A549 (cell line): Measurements from ENCODE around the genes GIT2, ANKRD13A and PPTC7.

DNA sequence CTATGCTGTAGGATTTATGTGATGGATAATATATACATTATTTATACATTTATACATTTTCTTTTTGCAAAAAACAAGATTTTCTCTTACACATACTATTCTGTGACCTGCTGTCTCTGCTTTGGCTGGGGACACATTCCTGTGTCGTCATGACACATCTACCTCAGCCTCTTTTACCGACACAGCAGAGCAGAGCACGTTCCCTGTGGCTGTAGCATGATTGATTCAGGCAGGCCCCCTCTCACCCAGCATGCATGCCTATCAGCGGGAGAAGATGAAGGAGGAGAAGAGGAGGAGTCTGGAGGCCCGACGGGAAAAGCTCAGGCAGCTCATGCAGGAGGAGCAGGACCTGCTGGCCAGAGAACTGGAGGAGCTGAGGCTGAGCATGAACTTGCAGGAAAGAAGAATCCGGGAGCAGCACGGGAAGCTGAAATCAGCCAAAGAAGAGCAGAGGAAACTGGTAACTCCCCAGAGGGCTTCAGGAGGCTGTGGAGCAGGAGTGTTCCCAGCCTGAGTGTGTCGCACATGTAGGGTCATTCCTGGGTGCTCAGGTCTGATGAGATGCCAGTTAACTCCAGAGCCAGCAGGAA is 3.7 kb downstream of the TCHP start:
- PRO-cap, result no peak
CAGE:
- cytosol, long polyA plus RNA, result no peak
- long polyA plus RNA, result no peak
- nucleus, long polyA plus RNA, result no peak

DNA sequence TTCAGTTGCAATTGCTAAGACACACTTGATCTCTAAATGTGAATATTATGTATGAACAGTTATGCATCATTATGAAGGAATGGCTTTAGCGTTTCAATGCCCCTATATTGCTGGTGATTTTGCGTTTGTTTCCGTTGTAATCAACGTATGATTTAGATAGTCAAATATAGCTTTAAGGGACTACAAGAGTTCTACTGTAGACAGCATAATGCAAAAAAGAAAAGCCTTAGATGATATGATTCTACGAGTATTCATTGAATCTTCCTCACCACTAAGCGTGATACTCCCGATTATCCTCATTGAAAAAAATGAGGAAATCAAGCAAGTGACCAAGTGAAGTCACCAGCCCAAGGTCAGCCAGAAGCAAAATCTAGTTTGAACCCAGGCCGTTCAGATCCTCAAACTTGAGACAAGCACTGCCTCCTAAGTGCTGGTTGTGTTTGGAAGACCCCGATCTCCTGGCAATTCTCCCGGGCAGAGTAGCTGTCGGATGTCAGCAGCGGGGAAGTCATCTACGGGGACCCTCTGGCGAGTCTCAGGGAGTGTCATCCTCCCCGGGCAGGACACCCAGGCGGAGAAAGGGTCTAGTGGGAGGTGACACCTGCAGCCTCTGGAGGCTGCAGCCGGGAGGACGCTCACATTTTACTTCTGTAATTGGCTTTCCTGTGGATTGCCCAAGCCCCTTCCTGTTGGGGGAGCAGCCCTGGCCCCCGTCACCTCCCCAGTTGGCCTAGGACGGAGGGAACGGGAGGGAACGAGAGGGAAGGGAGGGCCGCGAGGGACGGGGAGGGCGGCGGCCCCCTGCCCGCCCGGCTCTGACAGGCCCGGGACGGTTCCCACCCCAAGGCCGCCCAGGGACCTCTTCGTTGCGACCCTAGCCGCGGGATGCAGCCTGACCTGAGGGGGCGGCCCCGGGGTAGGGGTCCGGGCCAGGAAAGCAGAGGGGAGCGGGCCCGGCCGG is 686 bp downstream of the GIT2 start:
- PRO-cap, result no peak
CAGE:
- cytosol, long polyA plus RNA, result no peak
- long polyA plus RNA, result no peak
- nucleus, long polyA plus RNA, result no peak

DNA sequence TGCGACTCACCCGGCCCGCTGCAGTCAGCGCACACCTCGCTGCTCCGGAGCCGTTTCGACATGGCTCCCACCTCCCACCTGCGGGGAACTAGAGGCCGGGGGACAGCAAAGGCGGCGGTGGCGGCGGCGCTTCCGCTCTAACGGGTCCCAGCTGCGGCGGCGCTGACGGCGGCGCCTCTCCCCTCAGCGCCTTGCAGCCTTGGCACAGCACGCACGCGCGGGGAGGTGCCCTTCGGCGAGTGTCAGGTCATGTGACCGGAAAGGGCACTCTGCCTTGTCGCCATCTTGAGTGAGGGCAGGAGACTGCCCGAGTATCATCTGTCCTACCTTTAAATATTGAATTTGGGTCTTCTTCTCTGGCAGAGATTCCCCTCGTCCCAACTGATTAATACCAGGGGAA is at the start of gene GIT2:
Gene GIT2 (minus strand): TSS at position 206 of the 400 bp plus-strand sequence.
- PRO-cap, result bidirectional peak, plus-strand start at position 277 of the sequence, minus-strand start at position 173 of the sequence
CAGE:
- cytosol, long polyA plus RNA, result no peak
- long polyA plus RNA, result start-site peak on the minus strand centred at position 178 of the sequence, 79 bp wide, 92 and 53 reads in 2 replicates
- nucleus, long polyA plus RNA, result no peak

- PRO-cap, result bidirectional peak, plus-strand start at chr12:109999184, minus-strand start at chr12:109999068; bidirectional peak, plus-strand start at chr12:109999451, minus-strand start at chr12:109999383; bidirectional peak, plus-strand start at chr12:109999588, minus-strand start at chr12:109999546
CAGE:
- cytosol, long polyA plus RNA, result no peak
- long polyA plus RNA, result start-site peak on the plus strand at chr12:109999155-109999239, 16 and 16 reads in 2 replicates
- nucleus, long polyA plus RNA, result no peak
Observed at GRCh38 chr12:109998552-109999813, at the start of gene ANKRD13A. TSS of gene ANKRD13A (plus strand) at chr12:109999430.

DNA sequence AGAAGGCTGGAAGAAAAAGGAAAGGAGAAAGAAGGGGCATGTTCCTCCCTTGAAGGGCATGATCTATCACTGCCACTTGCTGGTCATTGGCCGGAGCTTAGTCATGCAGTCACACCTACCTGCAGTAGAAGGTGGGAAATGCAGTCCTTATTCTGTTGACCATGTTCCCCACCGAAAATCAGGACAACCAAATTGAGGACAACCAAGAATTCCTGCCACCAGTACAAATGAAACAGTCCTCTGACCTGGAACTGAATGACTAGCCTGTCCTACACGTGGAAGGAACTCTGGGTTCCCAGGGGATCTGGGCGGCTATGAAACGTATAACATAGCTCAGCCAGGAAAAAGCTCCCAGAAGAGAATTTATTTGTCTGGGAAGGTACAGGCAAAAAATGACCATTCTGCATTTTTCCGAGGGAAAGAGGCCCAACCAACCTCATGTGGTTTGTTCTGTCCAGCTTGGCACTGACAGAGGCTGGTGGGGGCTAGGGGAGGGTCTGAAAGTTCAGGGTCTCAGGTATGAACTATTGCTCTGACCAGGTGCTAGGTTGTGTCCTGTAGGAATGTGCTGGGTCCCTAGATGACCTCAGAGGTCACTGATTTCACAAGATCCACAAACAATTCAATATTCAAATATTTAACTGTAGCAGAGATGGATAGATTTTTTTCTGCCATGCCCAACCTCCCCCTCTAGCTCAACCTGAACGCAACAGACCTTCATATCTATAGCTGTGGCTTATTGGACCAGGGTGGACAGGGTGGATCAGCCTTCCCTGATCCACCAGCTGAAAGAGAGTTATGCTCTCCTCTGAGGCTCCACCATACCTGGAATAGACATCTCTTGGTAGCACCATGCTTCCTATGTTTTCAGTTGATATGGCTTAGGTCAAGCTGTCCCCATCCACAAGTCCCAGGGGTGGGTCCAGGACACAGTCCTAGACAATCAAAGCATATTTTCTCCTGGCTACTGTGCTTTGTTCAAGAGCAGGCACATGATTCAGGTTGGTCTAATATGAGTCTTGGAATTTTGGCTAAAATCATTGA is 33.0 kb upstream of the IFT81 start:
- PRO-cap, result no peak
CAGE:
- cytosol, long polyA plus RNA, result no peak
- long polyA plus RNA, result no peak
- nucleus, long polyA plus RNA, result no peak

- PRO-cap, result no peak
CAGE:
- cytosol, long polyA plus RNA, result no peak
- long polyA plus RNA, result no peak
- nucleus, long polyA plus RNA, result no peak
Observed at GRCh38 chr12:110279730-110279961, 1.4 kb upstream of the ATP2A2 start.

GRCh38 chr12:110284217-110285267 is 3.5 kb downstream of the ATP2A2 start:
- PRO-cap, result no peak
CAGE:
- cytosol, long polyA plus RNA, result no peak
- long polyA plus RNA, result no peak
- nucleus, long polyA plus RNA, result no peak

DNA sequence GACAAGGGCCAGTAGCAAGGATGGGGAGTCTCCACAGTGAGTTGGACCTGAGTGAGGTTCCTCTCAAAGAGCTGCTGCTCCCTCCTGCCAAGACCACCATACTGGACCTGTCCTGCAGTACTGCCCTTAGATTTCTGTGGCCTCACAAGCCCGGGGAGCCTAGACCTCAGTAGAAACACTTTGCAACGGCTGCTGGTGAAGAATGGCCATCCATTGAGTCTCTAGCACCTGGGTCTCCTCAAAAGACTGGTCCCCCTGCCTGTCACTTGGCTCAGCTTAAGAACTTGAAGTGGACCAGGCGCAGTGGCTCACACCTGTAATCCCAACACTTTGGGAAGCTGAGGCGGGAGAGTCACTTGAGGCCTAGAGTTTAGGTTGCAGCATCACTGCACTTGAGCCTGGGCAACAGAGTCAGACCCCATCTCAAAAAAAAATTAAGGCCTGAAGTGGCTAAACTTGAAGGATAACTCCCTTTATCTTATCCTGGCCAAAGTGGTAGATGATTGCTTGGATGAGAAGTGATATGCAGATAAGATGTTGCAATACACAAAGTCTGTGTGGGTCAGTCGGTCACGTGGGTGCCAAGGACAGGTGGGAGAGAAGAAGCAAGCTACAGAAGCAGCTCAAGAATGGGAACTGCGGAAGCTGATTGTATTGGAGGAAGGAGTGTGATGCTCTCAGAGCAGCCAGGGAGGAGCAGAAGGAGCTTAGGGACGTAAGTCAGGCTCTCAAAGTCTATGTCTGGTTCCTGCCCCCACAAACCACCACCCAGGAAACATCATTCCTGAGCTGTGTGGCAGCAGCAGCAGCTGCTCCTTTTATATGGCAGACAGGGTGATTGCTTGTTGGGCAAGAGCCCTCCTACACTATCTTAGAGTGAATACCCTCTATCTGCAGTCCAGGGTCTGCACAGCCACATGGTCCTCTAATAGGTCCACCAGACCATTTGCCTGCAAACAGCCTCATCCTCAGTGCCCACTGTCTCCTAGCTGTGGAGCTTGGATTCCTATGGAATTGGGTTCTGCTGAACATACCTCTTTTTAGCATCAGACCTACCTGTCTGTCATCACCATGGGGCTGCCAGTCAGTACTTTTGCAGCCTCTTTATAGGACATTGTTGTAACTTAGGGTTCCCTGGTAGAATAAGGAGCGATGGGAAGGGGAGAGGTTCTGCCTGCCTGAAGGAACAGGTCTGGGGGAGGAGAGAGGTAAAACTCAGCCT is 54.5 kb downstream of the ATP2A2 start:
- PRO-cap, result no peak
CAGE:
- cytosol, long polyA plus RNA, result no peak
- long polyA plus RNA, result no peak
- nucleus, long polyA plus RNA, result no peak

DNA sequence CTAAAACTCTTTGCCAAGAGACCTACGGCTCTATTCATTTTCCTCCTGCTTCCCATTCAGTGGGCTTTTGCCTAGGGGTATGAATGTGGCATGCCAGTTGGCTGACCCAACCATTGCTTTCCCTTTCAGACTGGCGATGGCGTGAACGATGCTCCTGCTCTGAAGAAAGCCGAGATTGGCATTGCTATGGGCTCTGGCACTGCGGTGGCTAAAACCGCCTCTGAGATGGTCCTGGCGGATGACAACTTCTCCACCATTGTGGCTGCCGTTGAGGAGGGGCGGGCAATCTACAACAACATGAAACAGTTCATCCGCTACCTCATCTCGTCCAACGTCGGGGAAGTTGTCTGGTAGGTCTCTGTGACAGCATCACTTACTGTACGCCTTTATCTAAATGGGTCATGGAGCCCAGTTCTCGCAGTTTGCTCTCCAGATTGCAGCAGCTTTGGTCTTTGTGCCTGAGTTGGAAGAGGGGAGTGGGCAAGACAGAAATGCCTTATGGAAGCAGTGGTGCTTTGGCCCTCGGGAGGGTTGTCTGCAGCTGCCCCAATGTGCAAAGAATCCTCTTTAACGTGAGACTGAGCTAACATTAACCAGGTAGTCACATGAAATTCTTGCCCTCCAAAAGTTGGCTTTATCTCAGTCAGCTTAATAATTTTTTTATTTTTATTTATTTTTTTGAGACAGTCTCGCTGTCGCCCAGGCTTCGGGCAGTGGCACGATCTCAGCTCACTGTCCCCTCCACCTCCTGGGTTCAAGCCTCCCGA is 61.2 kb downstream of the ANAPC7 start:
- PRO-cap, result no peak
CAGE:
- cytosol, long polyA plus RNA, result start-site peak on the plus strand centred at position 237 of the sequence, 205 bp wide, 527 and 378 reads in 2 replicates
- long polyA plus RNA, result start-site peak on the plus strand centred at position 277 of the sequence, 13 bp wide, 383 and 353 reads in 2 replicates
- nucleus, long polyA plus RNA, result start-site peak on the plus strand centred at position 246 of the sequence, 216 bp wide, 1,041 and 813 reads in 2 replicates

GRCh38 chr12:110346130-110347038 is 57.1 kb downstream of the ANAPC7 start:
- PRO-cap, result no peak
CAGE:
- cytosol, long polyA plus RNA, result start-site peak on the plus strand at chr12:110346570-110346744, 762 and 385 reads in 2 replicates
- long polyA plus RNA, result start-site peak on the plus strand at chr12:110346033-110346629, 1,804 and 1,702 reads in 2 replicates
- nucleus, long polyA plus RNA, result no peak

DNA sequence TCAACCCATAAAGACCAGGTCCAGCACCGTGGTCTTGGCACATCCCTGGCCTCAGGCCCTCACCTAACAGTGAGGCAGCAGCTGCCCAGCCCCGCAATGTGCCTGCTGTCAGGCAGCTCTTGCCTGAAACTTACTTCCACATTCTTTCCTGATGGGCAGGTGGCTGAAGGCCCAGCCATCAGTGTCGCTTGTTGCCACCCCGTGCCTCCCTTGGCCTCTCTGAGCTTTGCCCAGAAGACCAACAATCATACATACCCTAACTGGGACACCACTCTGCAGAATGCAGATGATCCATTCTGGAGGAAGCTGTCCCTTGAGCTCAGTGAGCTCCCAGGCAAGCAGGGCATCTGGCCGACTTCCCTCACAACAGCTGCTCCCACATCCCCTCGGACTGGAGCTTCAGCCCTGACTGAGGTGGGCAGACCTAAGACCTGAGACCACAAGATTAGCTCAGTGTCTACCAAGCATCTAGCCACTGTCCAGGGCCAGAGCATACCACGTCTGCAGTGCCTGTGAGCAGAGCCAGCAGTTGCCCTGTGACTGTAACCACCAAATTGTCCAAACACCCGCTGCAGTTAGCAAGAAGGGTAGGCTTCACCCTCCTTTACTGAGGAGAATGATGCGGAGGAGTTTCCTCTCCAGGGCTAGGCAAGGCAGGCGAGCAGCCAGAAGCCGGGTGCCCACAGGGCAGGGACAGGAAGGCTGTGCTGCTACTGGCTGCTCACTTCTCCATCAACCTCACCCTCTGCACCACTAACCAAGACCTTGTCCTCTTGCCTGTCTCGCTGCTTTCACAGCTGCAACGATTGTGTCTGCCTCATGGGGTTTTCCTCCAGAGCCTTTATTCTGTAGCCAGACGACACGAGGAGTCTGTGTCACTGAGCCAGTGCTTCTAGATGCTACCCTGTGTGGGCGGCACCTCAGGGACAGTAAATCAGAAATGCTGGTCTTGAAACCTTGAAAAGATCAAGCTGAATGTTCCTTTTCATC is 54.0 kb downstream of the ANAPC7 start:
- PRO-cap, result no peak
CAGE:
- cytosol, long polyA plus RNA, result no peak
- long polyA plus RNA, result no peak
- nucleus, long polyA plus RNA, result no peak

GRCh38 chr12:110535795-110536527 is 33.8 kb downstream of the RAD9B start:
- PRO-cap, result no peak
CAGE:
- cytosol, long polyA plus RNA, result no peak
- long polyA plus RNA, result no peak
- nucleus, long polyA plus RNA, result no peak

DNA sequence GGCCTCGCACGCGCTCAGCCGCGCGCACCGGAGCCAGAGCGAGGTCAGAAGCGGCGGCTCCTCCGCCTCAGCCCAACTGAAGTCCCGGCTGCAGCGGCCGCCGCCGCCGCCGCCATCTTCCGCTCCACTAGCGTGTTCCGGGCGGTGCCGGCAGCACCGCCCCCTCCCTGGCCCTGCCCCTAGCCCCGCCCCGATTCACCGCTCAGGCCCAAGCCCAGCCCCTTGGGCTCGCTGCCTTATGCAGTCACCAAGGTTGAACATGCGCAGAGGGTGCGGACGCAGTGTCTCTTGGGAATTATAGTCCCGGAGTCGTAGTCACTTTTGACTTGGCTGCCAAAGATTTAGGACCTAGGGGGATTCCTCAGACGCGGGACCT is at the start of gene PPTC7:
Gene PPTC7 (minus strand): TSS at position 132 of the 376 bp plus-strand sequence.
- PRO-cap, result bidirectional peak, plus-strand start at position 315 of the sequence, minus-strand start at position 129 of the sequence
CAGE:
- cytosol, long polyA plus RNA, result no peak
- long polyA plus RNA, result no peak
- nucleus, long polyA plus RNA, result no peak

GRCh38 chr12:110627538-110628126 is 13.7 kb downstream of the TCTN1 start:
- PRO-cap, result no peak
CAGE:
- cytosol, long polyA plus RNA, result no peak
- long polyA plus RNA, result no peak
- nucleus, long polyA plus RNA, result no peak

GRCh38 chr12:110838995-110839243 is 7.9 kb upstream of the CCDC63 start:
- PRO-cap, result no peak
CAGE:
- cytosol, long polyA plus RNA, result no peak
- long polyA plus RNA, result no peak
- nucleus, long polyA plus RNA, result no peak

- PRO-cap, result no peak
CAGE:
- cytosol, long polyA plus RNA, result no peak
- long polyA plus RNA, result no peak
- nucleus, long polyA plus RNA, result no peak
Observed at GRCh38 chr12:111170445-111171111, 136.6 kb downstream of the CUX2 start.

DNA sequence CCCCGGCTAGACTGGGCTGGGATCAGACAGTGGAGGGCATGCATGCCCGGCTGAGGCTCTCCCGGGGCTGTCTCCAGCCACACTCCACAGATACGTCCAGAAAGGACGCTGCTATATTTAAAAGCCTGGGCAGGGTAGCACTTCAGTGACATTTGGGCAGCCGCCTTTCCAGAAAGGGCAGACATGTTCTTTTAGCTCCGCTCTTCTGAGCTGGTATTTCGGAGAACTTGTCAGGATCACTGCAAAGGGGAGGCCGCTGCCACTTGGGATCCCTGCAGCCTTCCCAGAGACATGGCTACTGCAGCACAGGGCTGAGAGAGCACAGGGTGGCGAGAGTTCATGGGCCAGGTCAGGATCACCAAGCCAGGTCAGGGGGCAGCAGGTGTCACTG is 121.7 kb downstream of the PHETA1 start:
- PRO-cap, result no peak
CAGE:
- cytosol, long polyA plus RNA, result no peak
- long polyA plus RNA, result no peak
- nucleus, long polyA plus RNA, result no peak

- PRO-cap, result no peak
CAGE:
- cytosol, long polyA plus RNA, result no peak
- long polyA plus RNA, result no peak
- nucleus, long polyA plus RNA, result no peak
Observed at GRCh38 chr12:111314835-111315414, 54.0 kb downstream of the PHETA1 start.

- PRO-cap, result no peak
CAGE:
- cytosol, long polyA plus RNA, result no peak
- long polyA plus RNA, result no peak
- nucleus, long polyA plus RNA, result no peak
Observed at GRCh38 chr12:111409236-111409599, 3.5 kb downstream of the SH2B3 start.

DNA sequence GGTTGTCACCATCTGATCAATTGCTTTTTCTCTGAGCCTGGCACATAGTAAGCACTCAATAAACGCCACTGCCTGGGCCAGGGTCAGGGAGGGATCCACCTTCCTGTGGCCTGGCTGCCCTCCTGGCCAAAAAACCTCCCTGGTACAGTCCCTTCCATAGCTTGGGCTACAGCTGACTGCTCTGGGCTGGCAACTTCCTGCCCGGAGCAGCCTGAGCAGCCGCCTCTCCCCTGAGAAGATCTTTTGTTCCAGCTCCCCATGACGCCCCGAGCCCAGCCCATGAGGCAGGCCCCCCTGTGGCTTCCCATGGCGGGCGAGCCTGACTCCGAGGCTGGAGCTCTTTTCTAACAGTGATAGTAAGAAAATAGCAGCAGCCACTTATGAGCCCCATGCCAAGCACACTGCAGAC is 6.4 kb downstream of the SH2B3 start:
- PRO-cap, result no peak
CAGE:
- cytosol, long polyA plus RNA, result no peak
- long polyA plus RNA, result no peak
- nucleus, long polyA plus RNA, result no peak